Pulmonary artery (tissue), 1 donor: ENCODE measurements around the gene TMEM92.

GRCh38 chr17:50254159-50254436 is 20.2 kb upstream of the TMEM92 start:
- PRO-cap, result no peak

DNA sequence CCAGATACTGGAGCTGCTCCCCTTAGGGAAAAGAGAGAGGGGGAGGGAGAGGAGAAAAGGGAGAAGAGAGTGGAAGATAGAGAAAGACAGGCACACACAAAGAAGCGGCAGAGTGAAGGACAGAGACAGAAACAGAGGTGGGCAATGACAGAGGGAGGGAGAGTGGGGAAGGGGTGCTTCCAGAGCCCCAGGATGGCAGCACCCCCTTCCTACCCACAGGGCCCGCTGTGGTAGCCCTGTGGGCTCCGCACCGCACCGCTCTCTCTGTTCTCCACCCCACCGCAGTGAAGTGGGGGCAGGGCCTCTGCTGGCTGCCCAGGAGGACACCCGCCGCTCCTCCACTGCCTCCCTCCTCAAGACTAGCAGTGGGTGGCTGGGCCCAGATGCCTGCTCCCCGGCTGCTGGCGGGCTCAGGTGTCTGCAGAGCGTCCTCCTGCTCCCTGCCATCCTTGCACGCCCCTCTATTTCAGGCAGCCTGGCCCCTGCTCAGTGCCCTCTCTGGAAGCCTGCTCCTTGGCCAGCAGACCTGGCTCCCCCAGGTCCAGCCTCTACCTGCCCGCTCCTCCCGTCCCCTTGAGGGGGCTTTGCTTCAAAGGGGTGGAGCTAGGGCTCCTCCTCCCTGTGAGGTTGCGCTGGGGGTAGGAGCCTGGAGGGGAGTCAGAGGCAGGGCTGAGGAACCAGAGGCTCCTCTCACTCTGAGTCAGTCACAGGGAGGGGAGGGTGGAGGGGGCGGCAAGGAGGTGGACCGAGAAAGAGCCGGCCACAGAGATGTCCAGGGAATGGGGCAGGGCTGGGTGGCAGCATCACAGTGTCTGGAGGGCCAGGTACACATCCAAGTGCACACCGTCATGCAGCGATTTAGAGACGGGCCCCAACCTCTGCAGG is 10.0 kb upstream of the TMEM92 start:
- PRO-cap, result no peak

DNA sequence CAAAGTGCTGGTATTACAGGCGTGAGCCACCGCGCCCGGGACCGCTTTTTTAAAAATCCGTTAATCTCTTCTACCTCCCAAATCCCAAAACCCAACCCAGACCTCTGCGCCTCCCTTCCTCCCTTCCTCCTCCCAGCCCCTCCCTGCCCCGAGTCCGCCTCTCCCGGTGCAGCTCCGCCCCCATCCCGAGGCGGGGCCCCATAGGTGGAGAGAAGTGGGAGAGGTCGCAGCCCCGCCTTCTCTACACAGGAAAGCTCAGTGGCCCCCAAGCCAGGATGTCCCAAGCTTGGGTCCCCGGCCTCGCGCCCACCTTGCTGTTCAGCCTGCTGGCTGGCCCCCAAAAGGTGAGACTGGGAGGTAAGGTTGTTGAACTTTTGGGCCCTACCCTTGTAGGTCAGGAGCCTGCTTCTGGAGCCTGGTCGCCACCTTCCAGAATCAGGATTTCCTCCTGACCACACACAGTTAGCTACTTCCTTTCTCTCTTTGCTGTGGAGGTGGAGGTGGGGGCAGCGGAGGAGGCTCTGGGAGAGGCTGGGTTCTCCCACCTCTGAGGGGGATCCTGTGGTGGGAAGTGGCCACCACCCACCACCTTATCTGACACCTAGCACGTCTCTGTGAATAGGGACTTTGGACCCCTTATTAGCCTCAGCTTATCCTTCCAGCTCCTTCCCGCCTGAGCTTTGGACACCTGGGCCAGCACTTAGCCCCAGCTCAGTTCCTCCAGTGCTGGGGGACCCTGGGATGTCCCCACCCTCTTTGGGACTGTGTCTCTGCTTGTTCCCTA is at the start of gene TMEM92:
TMEM92 (plus strand) TSS at position 240 of the 784 bp plus-strand sequence.
- PRO-cap, result bidirectional peak, plus-strand start at position 209 of the sequence, minus-strand start at position 132 of the sequence

DNA sequence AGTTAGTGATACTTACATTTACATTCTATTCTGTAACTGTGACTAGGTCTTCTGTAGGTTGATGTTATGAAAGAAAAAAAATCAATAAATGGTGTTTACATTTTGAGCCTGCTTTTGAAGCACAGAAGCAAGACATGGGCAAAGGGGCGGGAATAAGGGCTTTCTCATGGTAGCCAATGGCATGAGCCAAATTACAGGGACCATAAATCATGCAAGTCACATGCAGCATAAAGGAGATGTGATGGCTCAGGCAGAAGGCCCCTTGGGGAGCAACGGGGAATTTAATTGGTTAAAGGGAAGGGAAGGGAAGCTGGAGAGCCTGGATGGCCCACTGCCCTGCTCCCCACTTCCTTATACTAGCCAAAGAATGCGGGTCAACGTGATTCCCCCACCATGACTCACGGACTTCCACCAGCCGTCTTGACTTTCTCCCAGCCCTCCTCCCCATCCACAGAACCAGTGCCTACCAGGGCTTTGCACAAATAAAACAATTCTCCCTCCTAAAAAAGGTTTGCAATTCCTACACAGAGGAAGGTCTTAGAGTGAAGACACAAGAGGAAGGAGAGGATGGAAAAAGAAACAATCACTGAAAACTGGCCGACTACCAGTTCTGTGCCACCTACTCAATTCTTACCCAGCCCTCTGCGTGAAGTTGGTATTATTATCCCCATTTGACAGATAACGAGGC is 2.2 kb upstream of the ACSF2 start:
- PRO-cap, result no peak

DNA sequence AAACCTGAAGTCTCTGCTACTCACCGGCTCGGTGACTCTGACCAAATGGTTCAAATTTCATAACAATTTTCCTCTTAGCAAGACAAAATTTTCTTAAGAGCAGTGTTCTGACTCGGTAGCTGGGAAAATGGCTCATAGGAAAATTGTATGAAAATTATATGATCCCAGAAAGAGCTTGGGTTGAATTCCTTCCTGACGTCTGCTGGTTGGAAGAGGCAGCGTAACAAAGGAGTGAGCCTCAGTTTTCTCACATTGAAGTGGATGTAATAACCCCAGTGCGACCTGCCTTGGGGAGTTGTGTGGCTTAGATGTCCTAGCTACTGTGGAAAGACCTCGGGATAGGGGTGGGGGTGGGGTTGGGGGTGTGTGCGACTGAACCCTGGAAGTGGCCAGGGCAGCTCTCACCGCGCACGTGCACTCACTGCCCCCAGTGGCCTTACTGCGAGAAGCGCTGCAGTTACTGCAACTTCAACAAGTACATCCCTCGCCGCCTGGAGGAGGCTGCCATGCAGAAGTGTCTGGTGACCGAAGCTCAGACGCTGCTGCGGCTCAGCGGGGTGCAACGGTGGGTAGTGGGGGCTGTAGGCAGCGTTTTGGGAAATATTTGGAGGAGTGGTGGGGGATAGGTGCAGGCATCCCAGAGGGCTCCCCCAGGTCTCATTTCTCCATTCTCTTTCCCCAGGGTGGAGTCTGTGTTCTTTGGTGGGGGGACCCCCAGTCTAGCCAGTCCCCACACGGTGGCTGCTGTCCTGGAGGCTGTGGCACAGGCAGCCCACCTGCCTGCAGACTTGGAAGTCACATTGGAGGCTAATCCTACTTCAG is 749 bp downstream of the RSAD1 start:
- PRO-cap, result no peak

GRCh38 chr17:50517014-50517438 is 8.8 kb downstream of the MYCBPAP start:
- PRO-cap, result no peak

DNA sequence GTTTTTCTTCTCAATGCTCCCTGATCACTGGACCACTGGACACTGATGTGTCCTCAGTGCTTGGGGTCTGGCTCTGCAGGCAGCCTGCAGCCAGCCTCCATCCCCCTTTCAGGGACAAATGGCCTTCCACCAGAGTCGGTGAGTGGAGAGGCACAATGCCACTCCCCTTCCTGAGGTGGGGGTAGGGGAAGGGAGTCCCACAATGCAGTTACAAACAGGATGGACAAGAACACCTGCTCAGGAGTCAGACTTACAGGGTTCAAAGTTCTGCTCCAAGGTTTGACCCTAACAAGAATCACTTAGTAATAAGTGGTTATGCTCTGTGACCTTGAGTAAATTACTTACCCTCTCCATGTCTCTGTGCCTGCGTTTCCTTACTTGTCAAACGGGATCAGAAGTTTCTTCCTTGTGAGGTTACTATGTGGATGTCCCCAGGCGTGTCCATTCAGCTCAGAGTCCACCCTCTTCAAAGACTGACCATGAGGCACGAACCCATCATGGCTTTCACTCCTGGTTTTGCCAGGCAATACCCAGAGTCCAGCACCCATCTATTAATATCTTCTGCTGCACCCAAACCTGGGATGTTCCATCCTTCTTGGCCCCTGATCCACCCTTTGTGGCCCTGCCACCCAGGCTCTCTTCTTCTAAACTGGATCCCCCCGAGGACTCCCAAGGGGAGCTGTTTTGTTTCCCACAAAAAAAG is 3.4 kb upstream of the SPATA20 start:
- PRO-cap, result no peak

DNA sequence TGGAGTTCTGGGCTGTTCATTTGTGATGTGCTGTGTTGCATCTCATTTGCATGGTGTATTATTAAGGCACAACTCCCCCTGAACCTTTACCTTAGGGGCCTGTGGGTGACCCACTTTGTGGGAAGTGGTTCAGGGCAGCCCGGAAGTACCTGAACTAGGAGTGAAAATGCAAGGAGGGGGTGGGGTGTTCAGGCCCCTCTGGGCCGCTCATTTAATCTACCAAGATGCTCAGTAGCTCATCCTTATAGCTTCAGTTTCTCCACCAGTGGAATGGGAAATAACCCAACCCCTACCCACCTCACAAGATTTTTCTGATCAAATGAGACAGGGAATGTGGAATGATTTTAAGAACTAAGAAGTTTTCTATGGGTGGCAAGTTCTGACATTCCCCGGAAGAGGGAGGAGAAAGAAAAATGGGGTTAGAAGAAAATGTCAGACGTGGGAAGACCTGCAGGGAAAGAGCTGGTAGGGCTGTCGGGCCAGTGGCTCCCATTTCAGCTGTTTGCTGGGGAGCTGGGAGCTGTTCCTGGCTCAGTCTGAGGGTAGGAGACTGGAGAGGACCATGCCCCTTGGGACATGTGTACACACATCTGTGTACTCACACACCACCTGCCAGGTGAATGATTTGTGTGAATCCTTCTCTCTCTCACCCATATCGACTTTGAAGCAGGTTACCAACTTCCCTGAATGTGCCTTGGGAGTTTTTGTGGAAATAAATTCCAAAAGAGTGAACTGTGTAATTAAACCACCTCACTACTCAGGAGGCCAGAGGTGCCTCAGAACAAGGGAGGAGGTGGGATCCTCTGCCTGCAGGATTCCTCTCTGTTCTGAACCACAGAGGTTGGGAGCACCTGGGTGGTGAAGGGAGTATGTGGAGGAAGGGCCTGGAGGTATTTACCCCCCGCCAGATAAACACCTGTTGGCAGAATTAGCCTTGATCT is 3.0 kb downstream of the ABCC3 start:
- PRO-cap, result no peak

DNA sequence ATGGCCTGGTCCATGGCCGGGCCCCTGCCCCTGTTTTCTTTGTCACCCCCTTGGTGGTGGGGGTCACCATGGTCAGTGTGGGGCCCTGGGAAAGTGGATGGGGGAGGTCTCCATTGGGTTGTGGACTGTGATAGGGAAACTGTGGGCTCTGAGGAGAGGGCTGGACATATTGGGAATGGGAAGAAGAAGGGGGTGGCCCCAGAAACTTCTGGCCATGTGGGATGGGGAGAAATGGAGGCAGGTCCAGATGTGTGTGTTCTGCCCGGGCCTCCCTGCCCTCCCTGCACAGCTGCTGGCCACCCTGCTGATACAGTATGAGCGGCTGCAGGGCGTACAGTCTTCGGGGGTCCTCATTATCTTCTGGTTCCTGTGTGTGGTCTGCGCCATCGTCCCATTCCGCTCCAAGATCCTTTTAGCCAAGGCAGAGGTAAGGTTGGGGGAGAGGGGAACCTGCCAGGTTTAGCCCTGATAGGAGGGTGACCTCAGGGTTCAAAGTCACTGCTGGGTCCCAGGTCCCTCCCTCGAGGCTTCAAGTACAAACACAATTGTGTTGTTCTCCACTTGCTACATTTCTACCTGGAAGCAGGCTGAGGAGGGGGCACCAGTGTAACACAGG is 22.2 kb downstream of the ABCC3 start:
- PRO-cap, result no peak

- PRO-cap, result no peak
Observed at GRCh38 chr17:50684570-50685117, 23.1 kb downstream of the ANKRD40 start.

DNA sequence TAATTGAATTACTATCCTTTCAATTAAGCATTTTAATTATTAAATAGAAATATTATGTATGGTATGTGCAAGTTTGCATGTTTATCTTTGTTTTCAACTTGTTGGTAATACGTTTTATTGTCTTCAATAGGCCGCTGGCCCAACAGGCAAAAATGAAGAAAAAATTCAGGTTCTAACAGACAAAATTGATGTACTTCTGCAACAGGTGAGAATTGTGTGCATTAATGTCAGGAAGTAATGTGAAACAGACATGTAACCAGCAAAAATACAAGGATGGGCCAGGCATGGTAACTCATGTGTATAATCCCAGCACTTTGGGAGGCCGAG is 22.1 kb downstream of the LUC7L3 start:
- PRO-cap, result no peak

DNA sequence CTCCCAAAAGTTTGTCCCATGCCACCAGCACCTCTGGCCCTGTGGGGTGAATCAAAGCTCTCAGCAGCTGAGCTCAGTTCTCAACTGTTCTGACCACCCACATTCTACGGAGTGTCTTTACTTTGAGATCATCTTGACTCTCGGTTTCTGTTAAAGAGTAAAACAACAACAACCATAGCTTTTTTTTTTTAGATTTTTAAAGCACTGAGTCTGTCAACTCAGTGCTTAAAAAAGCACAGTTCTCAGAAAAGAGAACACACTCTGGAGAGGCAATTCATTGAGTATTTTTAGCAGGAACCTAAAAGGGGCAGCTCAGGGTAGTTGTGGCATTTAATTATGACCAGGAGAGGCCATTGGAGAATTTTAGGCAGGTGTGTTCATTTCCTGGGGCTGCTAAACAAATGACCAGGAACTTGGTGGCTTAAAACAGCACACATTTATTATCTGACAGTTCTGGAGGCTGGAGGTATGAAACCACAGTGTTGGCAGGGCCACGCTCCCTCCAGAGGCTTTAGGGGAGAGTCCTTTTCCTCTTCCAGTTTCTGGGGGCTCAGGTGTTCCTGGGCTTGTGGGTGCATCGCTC is 6.8 kb upstream of the WFIKKN2 start:
- PRO-cap, result no peak

GRCh38 chr17:50851546-50852408 is 14.4 kb downstream of the TOB1 start:
- PRO-cap, result unidirectional peak, plus-strand start at chr17:50852332

GRCh38 chr17:50898872-50899372 is 32.8 kb upstream of the TOB1 start:
- PRO-cap, result no peak

DNA sequence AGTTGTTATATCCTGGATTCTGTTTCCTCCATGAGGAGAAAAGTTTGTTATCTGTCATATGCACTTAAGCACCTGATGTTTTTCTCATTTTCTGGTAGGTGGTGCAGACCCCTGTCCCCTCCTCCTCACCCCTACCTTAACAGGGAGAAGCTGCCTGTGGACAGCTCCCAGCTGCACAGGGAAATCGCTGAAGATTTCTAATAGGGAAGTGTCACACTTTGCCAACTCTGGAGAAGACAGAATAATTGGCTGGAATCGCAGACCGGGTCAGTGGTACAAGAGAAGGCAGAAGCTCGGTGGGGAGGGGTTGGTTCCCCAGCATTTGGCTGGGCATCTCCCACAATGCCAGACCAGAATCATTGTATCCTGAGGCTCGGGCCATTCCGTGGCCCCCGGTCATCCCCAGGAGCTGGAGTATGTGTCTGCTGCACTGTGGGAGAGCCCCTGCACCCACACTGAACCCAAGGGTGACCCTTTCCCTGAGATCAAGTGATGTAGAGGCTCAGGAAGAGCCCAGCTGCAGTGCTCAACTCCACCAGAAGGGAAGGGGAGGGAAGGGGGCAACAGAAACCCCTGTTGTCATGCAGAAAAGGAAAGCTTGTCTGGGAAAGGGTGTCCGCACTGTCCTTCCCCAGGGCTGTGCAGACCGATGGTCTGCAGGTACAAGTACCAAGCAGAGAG is 45.5 kb upstream of the TOB1 start:
- PRO-cap, result no peak

- PRO-cap, result no peak
Observed at GRCh38 chr17:50947997-50948588, 81.9 kb upstream of the TOB1 start.

DNA sequence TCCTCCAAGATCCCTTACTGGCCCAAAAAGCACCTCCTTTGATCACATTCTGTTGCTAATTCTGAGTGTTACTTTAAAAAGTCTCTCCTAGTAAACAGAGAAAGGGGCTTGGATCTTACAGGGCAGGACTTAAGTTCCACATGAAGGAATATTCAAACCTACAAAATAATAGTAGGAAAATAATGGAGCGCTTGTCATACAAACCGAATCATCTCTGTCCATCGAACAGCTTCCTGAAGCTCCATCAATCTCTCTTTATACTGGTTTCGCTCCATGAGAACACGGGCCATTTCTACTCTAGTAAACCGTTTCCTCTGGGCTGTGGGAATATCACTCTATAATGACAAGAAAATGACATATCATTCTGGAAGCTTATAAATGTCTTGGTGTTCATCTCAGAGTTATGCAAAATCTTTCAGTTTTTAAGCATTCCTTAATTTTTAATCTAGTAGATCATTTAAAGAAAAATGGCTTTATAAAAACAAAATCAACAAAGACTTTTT is 119.1 kb downstream of the SPAG9 start:
- PRO-cap, result no peak

DNA sequence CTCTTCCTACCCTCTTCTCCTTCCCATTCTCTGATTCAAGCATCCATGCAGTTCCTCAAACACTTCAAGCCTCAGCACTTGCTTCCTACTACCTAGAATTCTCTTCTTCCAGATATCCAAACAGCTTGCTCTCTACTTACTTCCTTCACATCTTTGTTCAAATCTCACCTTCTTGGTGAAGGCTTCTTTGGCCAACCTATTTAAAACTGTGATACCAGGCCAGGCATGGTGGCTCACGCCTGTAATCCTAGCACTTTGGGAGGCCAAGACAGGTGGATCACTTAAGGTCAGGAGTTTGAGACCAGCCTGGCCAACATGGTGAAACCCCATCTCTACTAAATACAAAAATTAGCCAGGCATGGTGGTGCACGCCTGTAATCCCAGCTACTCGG is 38.8 kb downstream of the SPAG9 start:
- PRO-cap, result no peak

DNA sequence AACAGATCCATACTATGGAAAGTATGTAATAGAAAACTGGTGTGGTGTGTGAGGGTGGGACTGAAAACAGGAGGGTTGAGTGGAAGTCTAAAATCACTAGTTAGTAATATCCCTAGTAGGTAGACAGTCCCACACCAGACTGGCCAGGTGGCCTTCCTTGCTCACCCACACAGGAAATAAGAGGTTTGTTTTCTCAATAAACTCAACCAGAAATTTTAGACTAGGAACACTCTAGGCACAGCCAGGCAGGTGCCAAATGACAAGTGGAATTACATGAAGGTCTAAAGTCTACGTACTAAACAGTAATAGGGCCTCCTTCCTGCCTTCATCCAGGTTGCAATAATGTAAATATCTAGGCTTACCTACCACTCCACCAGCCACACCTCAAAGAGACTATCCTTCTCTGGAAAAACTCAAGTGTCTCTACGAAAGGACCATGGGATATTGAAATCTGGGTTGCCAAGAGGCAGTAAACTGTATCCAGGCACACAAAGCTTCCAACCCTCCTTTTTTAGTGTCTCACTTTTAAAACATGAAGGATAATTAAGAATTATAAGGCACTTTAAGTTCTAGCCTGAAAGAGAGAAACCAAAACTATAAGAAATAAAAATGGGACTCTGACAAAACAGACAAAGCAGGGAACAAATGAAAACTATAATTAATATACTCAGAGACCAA is 26.8 kb downstream of the SPAG9 start:
- PRO-cap, result no peak

GRCh38 chr17:51112261-51113059 is 8.2 kb downstream of the SPAG9 start:
- PRO-cap, result no peak